Neuron (in vitro differentiated cells): Measurements from ENCODE around the gene PPP4R2.

GRCh38 chr3:71753955-71754175 is 210 bp downstream of the GPR27 start:
- PRO-cap, result bidirectional peak, plus-strand start at chr3:71754031, minus-strand start at chr3:71754066

- PRO-cap, result no peak
Observed at GRCh38 chr3:71755224-71755557, 1.5 kb downstream of the GPR27 start.

DNA sequence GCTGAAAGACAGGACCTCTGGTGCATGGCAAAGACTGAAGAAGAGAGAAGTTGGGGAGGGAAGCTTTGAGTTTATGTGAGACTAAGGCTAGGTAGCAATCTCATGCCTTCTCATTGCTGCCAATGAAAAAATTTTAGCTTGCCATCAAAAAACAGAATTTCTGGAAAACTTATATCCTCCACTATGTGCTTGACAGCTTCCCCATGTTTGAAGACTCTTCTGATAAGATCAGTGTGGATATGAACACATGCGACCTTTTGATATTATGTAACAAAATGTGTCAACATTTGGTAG is 380.8 kb upstream of the PROK2 start:
- PRO-cap, result no peak

- PRO-cap, result bidirectional peak, plus-strand start at chr3:72996803, minus-strand start at chr3:72996645
Observed at GRCh38 chr3:72996369-72996945, at the start of gene PPP4R2. PPP4R2 (plus strand) TSS chr3:72996811.

DNA sequence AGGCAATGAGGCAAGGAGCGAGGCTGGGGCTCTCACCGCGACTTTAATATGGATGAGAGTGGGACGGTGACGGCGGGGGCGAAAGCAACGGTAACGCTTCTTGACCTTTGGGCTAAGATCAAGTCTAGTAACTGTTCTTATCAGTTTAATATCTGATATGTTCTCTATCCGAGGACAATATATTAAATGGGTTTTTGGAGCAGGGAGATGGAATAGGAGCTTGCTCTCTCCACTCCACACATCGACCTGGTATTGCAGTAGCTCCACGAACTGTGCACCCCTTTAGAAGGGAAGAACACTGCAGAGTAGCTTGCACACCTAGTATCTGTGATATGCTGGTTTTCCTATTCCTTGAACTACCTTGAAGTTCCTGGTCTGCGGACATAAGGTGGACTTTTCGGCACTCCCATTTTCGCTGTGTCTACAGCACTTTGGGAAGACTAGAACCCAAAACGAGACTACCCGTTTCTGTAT is 49.5 kb downstream of the EBLN2 start:
- PRO-cap, result no peak

DNA sequence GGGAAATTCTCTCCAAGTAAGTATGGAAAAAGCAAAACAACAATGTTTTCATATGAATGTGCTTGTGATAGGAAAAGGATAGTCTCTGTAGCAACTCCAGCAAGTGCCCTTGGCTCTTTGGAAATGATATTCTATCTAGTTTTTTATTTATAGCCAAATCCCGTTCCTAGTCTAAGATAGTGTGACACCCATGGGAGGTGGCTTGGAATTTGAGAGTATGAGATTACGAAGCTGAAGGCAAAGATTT is 119.9 kb downstream of the PDZRN3 start:
- PRO-cap, result no peak

DNA sequence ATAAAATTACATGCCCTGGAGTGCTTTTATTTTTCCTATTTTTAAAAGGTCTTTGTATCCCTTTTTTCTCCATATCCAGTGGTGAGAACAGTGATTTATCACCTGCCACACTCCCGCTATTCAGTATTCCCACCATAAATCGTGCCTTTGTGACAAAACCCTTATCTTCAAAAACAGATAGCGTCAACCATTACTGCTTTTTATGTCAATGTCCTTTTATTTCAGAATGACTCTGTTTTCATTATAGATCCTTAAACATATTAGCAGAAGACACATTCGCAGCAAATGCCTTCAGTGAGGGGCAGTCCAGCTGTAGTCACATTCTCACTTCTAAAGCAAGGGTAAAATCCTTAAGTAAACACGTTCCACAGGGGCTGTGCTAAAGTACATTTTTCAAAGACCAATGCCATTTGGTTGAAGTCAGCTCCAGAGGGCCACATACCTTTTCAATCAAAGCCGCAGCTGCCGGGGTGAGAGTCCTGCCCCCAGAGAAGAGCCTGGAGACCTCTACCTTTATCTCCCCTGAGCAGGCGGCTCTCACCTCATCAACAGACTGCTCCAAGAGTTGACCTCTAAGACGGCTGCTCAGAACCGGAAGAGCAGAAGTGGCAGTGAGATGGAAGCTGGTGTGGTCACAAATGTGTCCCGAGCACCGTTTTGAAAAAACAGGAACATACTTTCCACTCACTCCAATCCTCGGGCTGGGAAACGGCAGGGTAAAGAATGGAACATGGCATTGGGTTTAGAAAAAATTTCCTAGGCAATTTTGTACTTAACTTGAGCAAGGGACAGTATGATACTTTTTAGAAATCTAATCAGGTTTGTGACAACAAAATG is 53.3 kb downstream of the PDZRN3 start:
- PRO-cap, result no peak

GRCh38 chr3:73805340-73805880 is 180.7 kb upstream of the PDZRN3 start:
- PRO-cap, result no peak

DNA sequence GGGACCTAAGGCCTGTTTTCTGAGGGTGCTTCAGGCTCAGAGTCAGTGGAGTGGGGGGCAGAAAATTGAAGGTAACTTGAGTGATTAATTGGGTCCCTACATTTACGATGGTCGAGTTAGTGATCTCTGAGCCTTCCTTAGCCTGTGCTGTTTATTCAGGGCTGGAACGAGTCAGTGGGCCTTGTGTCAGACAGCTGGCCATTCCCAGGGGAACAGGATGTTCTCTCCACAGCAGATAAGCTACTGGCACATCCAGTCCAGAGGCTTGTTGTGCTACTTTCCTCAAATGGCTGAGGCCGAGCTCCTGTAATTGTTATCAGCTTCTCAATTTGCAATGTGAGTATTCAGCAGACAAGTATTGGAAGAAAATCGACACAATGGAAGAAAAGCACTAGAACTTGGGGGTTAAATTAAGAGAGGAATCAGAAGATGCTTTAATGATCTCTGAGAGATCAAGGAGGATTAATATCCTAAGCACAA is 29.2 kb upstream of the CNTN3 start:
- PRO-cap, result bidirectional peak, plus-strand start at position 249 of the sequence, minus-strand start at position 149 of the sequence

- PRO-cap, result no peak
Observed at GRCh38 chr3:75618505-75619038, 45.6 kb upstream of the FRG2C start.

DNA sequence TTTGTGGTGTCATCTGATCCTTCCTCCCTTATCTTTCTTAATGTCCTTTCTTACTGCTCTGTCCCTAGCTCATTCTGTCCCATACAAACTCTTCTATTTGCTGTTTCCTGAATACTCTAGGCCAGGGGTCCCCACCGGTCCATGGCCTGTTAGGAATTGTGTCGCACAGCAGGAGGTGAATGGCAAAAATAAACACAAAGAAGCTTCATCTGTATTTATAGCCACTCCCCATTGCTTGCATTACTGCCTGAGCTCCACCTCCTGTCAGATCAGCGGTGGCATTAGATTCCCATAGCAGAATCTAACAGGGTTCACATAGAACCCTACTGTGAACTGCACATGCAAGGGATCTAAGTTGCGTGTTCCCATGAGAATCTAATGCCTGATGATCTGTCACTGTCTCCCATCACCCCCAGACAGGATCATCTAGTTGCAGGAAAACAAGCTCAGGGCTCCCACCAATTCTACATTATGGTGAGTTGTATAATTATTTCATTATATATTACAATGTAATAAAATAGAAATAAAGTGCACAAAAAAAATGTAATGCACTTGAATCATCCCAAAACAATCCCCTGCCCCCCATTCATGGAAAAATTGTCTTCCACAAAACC is 28.5 kb downstream of the GBE1 start:
- PRO-cap, result no peak

DNA sequence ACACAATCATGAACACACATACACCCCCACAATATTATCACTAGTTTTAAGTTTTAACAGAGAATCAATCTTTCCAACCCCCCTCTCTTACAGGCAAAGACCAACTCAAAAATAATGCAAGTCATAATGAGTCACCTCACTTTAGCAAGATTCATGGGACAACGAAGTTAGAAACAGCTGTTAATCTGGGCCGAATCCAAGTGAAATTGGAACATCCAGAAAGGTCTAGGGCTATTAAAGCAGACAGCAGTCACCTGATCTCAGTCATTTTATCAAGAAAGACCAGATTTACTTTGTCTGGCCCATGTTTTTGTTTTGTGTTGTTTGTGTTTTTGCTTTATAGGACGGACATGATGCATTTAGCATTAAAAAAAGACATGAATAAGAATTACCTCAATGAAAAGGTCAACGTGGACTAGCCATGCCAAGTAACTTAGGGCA is 18.0 kb downstream of the GBE1 start:
- PRO-cap, result no peak

DNA sequence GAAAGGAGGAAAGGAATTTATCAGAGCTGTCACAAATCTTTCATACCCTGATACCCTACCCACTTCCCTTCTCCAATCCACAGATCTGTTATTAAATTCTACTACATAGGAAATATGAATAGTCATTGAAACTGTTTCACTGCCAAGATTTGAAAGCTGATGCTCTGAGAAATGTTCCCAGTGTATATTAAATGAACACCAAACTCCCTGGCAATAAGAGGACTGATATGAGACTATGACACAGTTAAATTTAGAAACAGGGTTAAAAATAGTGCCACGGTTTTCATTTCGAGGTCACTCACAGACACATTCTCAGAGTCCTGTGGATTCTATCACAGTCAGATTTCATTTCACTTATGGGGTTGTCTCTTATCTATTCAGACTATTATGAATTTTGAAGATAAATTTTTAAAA is 27.2 kb upstream of the GBE1 start:
- PRO-cap, result no peak

DNA sequence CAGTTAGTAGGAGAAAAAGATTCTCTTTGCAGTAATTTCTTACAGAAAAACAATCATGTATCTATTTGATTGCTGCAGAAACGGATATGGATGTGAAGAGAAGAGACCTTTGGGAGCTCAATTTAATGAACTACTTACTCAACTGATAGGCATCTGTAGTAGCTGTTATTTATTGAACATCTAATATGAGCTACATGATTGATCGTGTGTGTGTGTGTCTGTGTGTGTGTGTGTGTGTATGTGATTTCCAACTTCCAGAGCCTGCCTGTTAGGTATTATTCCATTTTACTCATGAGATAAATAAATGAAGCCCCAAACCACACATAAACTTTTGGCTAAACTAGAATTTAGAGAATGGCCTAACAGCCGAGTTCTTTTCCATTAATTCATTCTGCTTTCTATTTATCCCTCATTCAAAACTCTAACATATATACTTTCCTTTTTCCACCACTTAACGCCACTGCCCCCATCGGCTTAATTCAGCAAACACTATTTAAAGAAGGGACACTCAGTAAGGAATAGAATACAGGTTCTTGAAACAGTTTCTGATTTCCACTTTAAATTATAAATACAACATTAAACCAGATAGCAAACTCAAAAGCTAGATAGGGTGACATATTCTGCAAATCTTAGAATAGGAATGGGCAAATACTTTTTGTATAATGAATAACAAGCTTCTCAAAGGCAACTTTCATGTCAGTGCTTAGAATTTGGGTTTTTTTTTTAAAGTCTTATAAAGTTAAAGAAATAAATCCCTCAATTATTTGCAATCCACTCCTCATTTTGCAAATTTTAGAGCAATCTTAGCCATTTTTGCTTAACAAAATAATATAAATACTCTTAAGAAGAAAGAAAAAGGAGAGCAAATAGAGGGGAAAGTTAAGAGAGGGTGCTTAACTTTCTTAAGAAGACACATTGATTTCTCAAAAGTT is 47.9 kb downstream of the VGLL3 start:
- PRO-cap, result no peak

- PRO-cap, result no peak
Observed at GRCh38 chr3:87236793-87237316, 9.7 kb downstream of the CHMP2B start.

GRCh38 chr3:87791472-87791751 is 1.1 kb upstream of the HTR1F start:
- PRO-cap, result no peak

DNA sequence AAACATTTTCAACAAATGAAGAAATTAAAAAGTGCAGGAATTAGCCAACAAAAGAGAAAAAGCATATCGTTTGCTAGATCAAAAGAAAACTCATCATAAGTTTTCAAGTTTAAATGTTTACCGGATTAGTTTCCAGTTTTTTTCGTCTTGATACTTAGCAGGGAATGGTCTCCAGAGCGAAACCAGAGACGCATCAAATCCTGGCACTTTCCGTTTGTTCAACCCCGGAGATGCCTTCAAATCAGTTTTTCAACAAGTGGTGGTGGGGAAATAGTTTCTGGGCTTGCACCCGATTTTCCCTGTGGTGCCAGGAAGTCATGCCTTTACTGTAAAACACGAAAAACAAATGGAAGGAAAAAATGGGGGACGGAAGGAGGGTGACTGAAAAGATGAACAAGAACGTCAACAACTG is 901 bp downstream of the CGGBP1 start:
- PRO-cap, result no peak

- PRO-cap, result no peak
Observed at GRCh38 chr3:93873457-93874017, 100.2 kb downstream of the PROS1 start.

DNA sequence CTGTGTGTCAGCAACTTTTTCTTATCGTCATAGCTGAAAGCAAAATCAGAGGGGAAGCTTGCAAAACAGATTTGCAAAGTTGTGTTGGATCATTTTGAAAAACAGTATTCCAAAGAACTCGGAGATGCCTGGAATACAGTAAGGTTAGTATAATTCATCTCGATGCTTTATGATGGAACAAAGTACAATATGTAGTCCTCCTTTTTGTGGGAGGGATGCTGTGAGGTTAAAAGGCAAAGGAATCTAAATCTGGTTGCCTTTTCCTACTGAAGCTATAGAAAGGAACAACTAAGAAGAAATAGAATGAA is 1.5 kb downstream of the NSUN3 start:
- PRO-cap, result no peak

DNA sequence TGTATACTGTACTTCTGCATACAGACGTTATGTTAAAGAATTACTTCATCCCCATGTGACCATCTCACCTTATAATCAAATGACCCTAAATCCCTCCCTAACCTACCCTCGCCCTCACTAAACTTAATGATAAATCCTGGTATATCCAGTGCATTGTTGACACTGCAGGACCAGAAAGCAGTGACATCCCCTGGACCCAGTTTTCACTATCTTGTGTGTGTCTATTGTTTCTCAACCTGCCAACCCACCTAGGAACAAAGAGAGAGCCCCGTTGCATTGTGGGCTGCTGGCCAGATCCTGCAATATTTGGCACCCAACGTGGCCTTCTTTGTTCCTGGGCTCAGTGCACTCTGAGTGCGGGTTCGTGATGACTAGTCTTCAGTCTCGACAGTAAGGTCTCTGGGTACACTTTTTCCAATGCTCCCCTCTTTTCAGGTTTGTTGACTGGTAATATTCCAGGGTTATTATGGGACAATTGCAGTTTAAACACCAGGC is 584.9 kb downstream of the NSUN3 start:
- PRO-cap, result no peak